ENCODE measurements around the genes WDR45B and FN3KRP.

DNA sequence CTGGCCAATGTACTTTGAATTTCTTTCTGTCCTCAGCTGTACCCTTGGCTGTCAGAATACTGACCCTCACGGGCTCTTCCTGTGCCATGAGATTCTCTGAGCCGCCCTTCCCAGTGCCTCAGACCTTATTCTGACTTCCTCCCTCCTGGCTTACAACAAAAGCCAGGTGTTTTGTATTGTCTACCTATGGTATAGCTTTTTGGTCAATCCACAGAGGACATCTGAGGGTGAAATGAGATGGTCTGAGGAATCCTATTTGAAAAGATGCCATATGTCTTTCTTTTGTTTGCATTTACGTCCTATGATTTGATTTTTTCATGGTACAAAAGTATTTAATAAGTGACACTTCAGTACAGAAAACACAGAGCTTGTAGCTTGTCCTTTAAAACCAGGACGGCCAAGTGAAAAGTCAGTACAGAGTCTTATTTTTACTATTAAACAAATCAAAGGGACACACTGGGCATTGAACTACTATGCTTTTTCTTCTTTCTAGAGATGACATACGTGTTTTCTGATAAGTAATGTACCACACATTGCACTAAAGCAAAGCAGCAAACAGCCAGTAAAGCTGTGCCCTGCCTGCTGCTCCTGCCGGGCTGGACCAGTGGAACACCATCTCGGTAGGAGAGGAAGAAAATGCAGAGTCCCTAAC is 55.2 kb downstream of the FOXK2 start:
- RAMPAGE, long total RNA: no peak
- RRBS: no CpG with 5 or more reads among the region's 7 CpGs

- RAMPAGE, long total RNA: no peak
- RRBS: 2% methylated on average over 6 of the region's 109 CpGs
These were observed at the start of gene WDR45B for GRCh38 chr17:82648186-82649055. Gene WDR45B (minus strand): TSS chr17:82648444.

DNA sequence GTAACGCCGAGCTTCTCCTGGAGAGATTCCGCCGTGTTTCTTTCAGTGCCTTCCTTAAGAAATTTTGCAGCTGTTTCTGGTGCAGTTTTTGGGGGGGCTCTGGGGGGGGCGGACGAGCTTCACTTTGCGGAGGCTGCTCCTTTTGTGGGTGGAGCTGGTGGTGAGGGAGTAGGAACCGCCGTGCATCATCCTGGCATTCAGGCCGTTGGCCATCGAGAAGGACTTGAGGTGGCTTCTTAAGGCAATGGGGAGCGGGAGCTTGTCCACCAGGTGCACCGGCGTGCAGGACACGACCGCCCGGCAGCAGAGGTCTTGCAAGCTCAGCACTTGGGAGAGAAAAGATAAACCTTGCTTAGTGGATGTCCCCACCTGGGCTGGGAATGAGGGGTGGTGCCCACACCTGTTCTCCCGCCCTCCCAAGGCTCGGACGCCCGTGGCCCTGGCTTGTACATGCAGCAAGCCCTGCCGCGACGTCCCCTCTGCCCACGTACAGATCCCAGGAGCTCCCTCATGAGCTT is 9.6 kb upstream of the WDR45B start:
- RAMPAGE, long total RNA: no peak
- RRBS: no CpG with 5 or more reads among the region's 25 CpGs

- RAMPAGE, long total RNA: no peak
- RRBS: 97% methylated on average over 7 of the region's 31 CpGs
These were observed 10.2 kb upstream of the WDR45B start for GRCh38 chr17:82658354-82658880.

- RAMPAGE, long total RNA: no peak
- RRBS: 1% methylated on average over 32 of the region's 78 CpGs
These were observed at the start of gene FN3KRP for GRCh38 chr17:82715960-82716946. Gene FN3KRP (plus strand): TSS chr17:82716706.

GRCh38 chr17:82774771-82775685 is 23.2 kb downstream of the TBCD start:
- RAMPAGE, long total RNA: no peak
- RRBS: no CpG with 5 or more reads among the region's 39 CpGs

DNA sequence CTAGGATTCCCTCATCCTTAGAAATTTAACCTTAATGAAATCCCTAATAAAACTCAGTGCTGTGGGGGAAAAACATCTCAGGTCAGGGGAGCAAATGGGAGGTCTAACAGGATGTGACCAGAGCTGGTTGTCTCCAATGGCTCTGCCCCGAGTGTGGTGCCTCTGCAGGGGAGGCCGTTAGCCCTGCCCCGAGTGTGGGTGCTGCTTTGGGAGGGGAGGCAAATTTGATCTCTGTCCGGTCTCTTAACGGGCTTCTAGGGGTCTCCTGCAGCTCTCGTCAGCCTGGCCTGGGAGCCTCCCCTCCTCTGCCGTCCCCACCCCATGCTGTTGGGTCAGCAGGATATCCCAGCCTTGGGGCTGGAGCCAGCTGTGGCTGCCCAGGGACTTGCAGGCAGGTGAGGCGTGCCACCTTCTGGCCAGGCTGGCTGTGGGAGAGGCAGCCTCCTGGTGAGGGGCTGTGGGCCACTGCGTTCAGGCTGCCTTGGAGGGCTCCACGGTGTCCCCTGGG is 34.4 kb downstream of the TBCD start:
- RAMPAGE, long total RNA: no peak
- RRBS: no CpG with 5 or more reads among the region's 10 CpGs

DNA sequence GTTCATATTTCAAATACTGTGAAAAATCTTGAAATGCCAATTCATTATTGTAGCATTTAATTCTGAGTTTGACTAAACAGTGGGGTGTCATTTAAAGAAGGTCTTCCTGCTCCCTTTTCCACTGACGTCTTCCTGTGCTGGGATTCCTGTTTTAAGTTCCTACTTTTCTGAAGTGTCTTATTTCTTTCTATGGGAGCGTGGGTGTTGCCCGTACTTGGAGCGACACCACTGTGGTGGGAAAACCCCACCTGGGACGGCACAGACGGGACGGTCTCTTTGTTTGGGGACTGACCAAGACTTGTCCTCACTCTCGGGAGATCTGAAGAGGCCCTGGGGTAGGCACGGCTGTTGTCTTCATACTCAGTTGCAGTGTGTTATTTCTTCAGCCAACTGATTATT is 25.7 kb downstream of the ZNF750 start:
- RAMPAGE, long total RNA: no peak
- RRBS: no CpG with 5 or more reads among the region's 9 CpGs

- RAMPAGE, long total RNA: no peak
- RRBS: 91% methylated on average over 14 of the region's 46 CpGs
These were observed 9.5 kb downstream of the ZNF750 start for GRCh38 chr17:82830034-82830922.

GRCh38 chr17:82887336-82887816 is 47.6 kb upstream of the ZNF750 start:
- RAMPAGE, long total RNA: no peak
- RRBS: no CpG with 5 or more reads among the region's 19 CpGs

GRCh38 chr17:82889181-82890264 is 49.7 kb upstream of the ZNF750 start:
- RAMPAGE, long total RNA: no peak
- RRBS: no CpG with 5 or more reads among the region's 36 CpGs

GRCh38 chr17:82900451-82901415 is 60.9 kb upstream of the ZNF750 start:
- RAMPAGE, long total RNA: no peak
- RRBS: no CpG with 5 or more reads among the region's 38 CpGs

- RAMPAGE, long total RNA: no peak
- RRBS: no CpG with 5 or more reads among the region's 14 CpGs
These were observed 91.8 kb upstream of the ZNF750 start for GRCh38 chr17:82931588-82931956.

DNA sequence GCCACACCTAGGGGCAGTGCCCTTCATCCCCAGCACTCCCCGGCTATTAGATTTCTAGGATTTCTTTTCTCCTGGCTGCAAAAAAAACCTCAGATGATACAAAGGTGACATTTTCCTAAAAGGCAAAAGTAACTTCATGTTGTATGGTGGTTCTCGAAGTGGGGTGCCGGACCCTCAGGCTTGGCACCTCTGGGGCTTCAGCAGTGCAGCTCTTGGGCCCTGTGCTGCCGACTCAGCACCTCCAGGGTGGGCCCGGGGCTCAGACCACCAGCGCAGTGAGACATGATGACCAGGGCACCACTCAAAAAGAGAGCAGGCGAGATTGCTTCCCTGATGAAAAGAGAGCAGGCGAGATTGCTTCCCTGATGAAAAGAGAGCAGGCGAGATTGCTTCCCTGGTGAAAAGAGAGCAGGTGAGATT is 98.6 kb upstream of the ZNF750 start:
- RAMPAGE, long total RNA: no peak
- RRBS: 95% methylated on average over 3 of the region's 9 CpGs

- RAMPAGE, long total RNA: no peak
- RRBS: no CpG with 5 or more reads among the region's 18 CpGs
These were observed 40.9 kb downstream of the B3GNTL1 start for GRCh38 chr17:83010660-83011035.

DNA sequence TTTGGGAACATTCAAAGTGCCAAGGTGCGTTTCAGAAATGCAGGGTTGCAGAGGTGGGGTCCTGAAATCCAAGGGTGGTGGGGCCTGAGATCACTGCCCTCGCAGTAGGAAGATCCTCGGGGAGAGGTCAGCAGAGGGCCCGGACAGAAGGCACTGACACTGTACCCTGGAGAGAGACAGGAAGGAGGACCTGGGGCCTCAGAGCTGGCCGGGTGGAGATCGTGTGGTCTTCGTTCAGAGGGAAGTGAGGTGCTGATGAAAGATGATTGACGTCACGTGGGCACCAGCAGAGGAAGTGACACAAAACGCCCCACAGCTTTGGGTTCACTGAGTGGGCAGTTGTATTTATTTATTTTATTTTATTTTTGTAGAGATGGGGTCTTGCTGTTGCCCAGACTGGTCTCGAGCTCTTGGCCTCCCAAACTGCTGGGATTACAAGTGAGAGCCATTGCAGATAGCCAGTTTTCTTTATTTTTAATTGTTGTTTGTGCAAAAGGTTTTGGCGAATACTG is 2.5 kb upstream of the B3GNTL1 start:
- RAMPAGE, long total RNA: no peak
- RRBS: 65% methylated on average over 2 of the region's 12 CpGs

GRCh38 chr17:83081106-83081677 is 1.8 kb downstream of the METRNL start:
- RAMPAGE, long total RNA: no peak
- RRBS: 6% methylated on average over 30 of the region's 56 CpGs

GRCh38 chr17:83095222-83095664 is 15.8 kb downstream of the METRNL start:
- RAMPAGE, long total RNA: no peak
- RRBS: 98% methylated on average over 5 of the region's 20 CpGs

- RAMPAGE, long total RNA: no peak
- RRBS: 62% methylated on average over 2 of the region's 21 CpGs
These were observed 17.6 kb downstream of the METRNL start for GRCh38 chr17:83096749-83097666.

- RAMPAGE, long total RNA: no peak
- RRBS: 26% methylated on average over 13 of the region's 30 CpGs
These were observed 19.3 kb downstream of the METRNL start for GRCh38 chr17:83098485-83099296.

Data from hepatocyte (in vitro differentiated cells and primary cell).